ENCODE measurements around the gene LOX.

GRCh38 chr5:120457759-120458701 is 6.1 kb upstream of the PRR16 start:
- RRBS = no CpG with 5 or more reads among the region's 24 CpGs

DNA sequence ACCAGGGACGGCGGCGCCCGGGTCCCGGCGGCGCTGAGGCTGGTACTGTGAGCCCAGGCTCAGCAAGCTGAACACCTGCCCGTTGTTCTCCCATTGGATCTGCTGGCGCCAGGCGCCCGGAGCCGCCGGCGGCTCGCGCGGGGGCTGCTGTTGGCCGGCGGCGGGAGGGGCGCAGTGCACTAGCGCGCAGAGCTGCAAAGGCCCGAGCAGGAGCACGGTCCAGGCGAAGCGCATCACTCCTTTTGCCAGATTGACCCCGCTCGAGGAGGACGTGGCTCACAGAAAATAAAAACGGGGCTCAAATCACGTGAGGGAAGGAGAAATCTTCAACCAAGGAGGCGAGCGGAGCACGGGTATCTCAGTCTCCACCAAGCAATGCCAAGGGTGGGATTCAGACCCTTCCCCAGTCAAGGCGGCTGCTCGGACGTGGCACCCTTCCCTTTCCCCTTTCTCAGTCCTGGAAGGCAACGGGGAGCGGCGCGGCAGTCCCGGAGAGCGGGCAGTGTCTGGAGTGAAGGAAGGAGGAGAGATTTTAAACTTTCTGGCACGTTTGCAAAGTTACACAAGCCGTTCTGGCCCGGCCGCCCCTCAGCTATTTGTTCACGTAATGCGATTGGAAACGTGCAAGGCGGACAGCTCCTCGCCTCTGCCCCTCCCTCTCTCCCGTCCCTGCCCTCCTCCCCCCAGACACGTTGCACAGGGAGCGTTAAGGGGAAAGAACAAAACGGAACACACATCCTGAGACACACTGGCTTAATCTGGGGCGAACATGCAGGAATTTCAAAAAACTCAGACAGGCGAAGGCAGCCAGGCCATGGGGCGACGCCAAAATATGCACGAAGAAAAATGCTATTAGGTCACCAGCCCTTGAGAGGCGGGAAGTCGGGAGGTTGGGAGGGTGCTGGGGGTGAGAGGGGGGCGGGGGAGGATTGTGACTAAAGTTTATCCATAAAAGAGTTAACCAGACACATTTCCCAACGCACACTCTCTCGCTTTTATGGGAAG is at the start of gene LOX:
Gene LOX (minus strand): TSS at position 508 of the 1,005 bp plus-strand sequence.
- RRBS = 2% methylated on average over 15 of the region's 67 CpGs

- RRBS = no CpG with 5 or more reads among the region's 8 CpGs
Measured at GRCh38 chr5:122415284-122415987, 103.4 kb downstream of the SNCAIP start.

DNA sequence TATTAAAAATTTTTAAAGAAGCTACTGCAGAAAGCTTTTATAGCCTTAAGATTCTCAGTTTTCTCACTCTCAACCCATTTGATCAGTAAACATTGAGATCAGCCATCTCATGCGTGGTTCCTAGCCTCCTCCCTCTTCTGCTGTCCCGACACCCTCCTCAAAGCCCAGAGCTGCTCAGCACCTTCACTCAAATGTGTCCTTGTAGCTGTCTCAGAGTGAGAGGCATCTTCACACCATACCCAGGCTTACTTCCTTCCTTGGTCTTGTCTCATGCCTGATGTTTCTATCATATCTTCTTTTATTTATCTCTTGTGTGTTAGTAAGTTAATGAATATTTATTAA is 72.4 kb upstream of the SNX2 start:
- RRBS = no CpG with 5 or more reads among the region's 2 CpGs

- RRBS = no CpG with 5 or more reads among the region's 7 CpGs
Measured at GRCh38 chr5:122751140-122751937, 23.5 kb upstream of the SNX2 start.

GRCh38 chr5:122997175-122997692 is 39.3 kb downstream of the PPIC start:
- RRBS = no CpG with 5 or more reads among the region's 7 CpGs

DNA sequence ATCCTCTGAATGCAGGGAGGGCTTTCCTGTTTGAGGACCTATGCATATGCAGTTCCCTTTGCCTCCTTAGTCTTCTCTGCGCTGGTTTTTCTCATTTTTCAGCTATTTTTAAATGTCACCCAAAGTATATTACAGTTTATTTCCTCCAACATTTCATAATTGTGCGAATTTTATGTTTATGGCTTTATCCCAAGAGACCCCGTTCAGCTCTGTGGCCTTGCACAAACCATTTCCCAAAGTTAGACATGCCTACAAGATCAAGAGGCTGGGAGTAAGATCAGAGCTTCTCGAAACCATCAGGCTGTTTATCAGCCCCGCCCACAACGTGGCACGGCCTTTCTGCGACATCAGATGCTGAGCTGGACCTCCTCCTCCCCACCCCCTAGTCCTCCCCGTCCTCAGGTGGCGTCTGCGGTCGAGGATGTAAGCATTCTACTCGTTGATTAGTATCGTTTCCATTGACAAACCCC is 1.4 kb downstream of the PPIC start:
- RRBS = no CpG with 5 or more reads among the region's 14 CpGs

DNA sequence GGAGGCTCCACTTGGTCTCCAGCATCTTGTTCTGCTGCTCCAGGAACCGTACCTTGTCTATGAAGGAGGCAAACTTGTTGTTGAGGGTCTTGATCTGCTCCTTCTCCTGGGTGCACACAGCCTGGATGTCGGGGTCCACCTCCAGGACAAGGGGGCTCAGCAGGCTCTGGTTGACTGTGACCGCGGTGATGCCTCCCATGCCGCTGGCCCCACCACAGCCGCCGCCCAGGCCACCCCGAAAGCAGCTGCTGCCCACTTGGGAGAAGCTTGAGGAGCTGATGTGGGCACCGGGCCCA is 21.3 kb downstream of the CEP120 start:
- RRBS = no CpG with 5 or more reads among the region's 9 CpGs

DNA sequence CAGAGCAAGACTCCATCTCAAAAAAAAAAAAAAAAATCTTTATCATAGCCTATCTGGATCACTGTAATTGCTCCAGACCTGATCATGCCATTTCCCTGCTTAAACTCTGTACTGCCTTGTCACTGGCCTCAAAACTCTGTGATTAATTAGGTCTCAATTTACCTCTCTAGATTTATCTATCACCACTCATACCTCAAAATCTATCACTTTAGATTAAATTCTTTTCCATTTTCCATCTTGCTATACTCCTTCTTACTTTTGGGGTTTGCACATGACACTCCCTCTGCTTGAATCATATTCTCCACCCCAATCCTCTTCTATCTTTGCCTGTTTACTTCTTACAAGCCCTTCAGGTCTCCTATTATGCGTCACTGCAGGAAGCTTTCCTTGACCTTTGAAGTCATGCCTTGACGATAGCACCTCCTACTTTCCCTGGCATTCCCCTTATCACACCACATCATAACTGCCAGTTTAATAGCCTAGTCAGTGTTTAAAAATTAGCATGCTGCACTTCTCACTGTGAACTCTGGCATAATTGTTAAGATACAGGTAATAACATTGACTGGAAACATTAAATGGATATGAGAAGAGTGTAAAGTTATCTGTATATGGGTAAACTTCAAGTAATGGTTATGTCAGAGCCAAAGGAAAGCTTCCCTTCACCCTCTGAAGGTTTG is 37.0 kb upstream of the CEP120 start:
- RRBS = no CpG with 5 or more reads among the region's 2 CpGs

- RRBS = no CpG with 5 or more reads among the region's 4 CpGs
Measured at GRCh38 chr5:123511592-123511809, 476 bp upstream of the CSNK1G3 start.

GRCh38 chr5:123603356-123604125 is 91.6 kb downstream of the CSNK1G3 start:
- RRBS = no CpG with 5 or more reads among the region's 4 CpGs

- RRBS = no CpG with 5 or more reads among the region's 3 CpGs
Measured at GRCh38 chr5:124087047-124087379, 575.0 kb downstream of the CSNK1G3 start.

- RRBS = no CpG with 5 or more reads among the region's 7 CpGs
Measured at GRCh38 chr5:124605364-124605822, 141.0 kb downstream of the ZNF608 start.

- RRBS = no CpG with 5 or more reads among the region's 5 CpGs
Measured at GRCh38 chr5:124661905-124662420, 84.5 kb downstream of the ZNF608 start.

DNA sequence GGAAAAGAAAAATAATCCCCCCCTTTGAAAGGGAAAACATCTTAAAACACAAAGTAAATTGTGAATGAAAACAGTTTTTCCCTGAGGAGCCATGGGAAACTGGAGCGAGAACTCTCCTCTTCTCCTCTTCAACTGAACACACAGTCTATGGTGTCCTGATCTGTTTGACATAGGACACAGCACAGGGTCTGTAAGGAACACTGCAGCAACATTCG is 69.3 kb downstream of the ZNF608 start:
- RRBS = no CpG with 5 or more reads among the region's 2 CpGs

- RRBS = no CpG with 5 or more reads among the region's 9 CpGs
Measured at GRCh38 chr5:124743934-124744278, 2.5 kb downstream of the ZNF608 start.

GRCh38 chr5:124906185-124907232 is 160.1 kb upstream of the ZNF608 start:
- RRBS = no CpG with 5 or more reads among the region's 7 CpGs

DNA sequence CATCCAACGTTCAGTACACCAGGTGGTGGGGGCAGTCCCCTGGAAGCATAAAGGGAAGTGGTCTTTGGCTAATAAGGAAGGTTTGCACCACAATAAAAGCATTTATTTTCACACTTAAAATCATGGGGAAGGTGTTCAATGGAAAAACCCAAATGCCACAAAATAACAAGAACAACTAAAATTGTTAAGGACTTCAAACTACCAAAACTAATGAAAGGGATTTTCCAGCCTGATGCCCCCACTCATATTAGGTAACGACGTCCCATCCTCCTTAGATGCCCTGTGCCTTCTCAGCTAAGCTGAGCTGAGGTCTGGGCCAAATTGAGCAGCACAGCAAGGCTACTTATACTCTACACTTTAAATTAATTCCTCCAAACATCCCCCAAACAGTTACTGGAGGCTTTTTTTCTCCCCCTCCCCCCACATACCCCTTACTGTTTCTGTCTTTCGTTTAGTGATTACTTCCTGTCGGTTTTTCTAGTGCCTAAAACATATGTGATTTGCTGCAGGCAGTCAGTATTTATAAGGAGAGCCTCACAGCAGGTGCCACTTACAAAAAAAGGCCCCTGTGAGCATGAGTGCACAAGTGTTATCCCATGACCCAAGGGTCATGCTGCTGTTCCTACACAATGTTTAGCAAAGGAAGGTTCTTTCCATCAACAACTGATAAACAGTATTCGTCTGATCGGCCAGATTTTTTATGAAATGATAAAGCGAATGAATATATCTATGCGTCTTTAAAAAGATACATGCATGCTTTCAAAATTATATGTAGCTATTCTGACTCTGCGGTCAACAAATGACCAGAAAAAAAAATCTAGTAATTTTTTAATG is 259.8 kb upstream of the ZNF608 start:
- RRBS = no CpG with 5 or more reads among the region's 10 CpGs

GRCh38 chr5:125484491-125485012 is 738.1 kb upstream of the ZNF608 start:
- RRBS = no CpG with 5 or more reads among the region's 5 CpGs

Measured in epidermal melanocyte (primary cell).